ENCODE measurements around a stretch of chr10.

DNA sequence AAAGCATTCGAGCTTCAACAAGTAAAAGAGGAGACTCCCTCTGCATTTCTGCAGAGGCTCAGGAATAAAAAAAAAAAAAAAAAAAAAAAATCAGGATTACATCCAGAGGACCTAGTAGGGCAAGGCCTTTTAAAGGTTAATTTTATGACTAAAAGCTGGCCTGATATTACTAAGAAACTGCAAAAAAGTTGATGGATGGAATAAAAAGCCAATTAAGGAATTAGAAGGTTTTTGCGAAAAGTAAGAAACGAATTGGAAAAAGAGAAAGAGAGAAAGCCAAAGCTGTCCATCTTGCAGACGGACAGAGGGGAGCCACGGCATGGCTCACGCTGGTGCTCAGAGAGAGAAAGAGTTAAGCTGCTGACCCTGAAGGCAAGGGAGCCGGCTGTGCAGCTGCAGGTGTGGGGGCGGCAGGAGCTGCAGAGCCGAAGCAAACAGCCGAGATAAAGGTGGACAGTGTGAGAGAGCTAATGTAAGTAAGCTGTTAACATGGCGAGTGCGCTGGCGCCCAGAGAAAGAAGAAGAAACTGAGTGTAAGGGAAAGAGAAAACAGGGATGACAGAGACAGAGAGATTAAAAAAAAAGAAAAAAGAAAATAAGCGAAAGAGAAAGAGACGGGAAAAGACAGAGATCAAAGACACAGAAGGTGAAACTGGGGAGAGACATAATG is 18.3 kb downstream of the COL17A1 start:
- PRO-cap: no peak

DNA sequence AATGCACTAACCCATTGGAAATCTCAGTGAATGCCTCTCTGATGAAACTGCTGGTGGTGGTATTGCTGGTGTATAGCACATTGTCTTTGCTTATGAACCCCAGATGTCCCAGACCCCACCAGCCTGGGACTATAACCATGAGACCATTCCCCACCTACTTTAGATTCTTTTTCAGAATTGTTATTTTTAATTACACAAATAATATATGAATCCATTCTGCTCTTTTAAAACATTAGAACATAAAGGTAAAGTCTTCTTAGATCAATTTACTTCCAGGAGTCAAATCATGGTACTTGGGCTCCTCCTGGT is 10.4 kb downstream of the CFAP43 start:
- PRO-cap: no peak

GRCh38 chr10:104298068-104298800 is 29.2 kb downstream of the GSTO2 start:
- PRO-cap: no peak

GRCh38 chr10:104349514-104350220 is 4.0 kb upstream of the CFAP58 start:
- PRO-cap: no peak

DNA sequence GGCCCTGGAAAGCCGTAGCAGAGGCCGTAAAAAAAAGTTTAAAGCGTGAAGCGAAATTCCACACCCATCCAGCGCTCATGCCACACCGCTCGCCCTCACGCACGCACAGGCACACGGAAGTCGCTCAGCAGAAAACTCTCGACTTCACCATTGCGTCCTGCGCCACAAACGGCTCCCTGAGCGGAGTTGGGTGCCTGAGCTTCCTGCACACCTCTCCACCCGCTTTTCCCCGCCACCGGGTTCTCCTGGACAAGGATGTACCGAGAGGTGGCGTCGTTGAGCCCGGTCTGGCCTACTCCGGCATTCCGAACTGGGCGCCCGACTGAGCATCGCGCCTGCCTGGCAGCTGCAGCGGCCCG is 1.5 kb downstream of the SORCS3 start:
- PRO-cap: no peak

- PRO-cap: no peak
Measured at GRCh38 chr10:104666040-104666479, 25.0 kb downstream of the SORCS3 start.

DNA sequence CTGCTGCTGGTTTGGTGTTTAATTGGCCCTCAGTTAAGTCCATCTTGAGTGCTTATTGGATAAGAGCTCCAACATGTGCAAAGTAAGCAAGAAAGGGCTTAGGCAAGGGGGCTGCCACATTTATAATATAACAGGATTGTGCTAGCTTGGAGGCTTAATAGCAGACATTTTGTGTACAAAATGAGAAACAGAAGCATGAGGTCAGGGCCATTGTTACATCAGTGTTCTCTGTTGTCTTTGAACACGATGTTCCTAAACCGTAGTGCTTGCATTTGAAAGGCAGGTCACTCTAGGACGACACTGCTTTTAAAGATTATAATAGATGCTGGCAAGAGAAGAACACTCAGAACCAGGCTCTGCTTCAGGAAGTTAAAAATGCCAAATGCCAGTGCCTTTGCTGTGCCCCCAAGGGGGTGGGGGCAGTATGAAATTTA is 91.1 kb downstream of the SORCS3 start:
- PRO-cap: no peak

GRCh38 chr10:107056123-107056580 is 108.4 kb downstream of the SORCS1 start:
- PRO-cap: no peak

DNA sequence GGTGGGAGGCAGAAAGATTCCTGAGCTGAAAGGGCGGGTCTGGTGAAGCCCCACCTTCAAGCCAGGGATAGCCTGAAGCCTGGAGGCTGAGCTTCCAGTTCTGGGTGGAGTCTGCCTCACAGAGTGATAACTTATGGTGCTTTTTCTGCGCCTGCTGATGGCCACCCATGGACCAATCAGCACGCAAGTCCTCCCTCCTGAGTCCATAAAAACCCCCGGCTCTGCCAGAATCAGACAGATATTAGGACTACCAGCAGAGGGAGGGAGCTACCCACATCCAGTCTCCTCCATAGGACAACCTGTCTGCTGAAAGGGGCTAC is 380.5 kb upstream of the SORCS1 start:
- PRO-cap: no peak

- PRO-cap: no peak
Measured at GRCh38 chr10:107689496-107689830, 525.0 kb upstream of the SORCS1 start.

GRCh38 chr10:108132180-108132765 is 967.8 kb upstream of the SORCS1 start:
- PRO-cap: no peak

DNA sequence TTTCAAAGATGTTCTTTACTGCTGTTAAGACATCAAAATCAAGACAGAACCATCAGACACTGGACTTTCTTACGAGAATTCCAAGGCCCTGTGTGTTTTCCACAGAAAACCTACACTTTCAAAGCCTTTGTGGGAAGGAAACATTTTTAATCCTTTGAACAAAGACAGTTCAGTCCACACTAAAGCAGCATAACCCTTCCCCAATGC is 701.2 kb downstream of the XPNPEP1 start:
- PRO-cap: no peak

GRCh38 chr10:109898686-109899165 is 24.6 kb downstream of the XPNPEP1 start:
- PRO-cap: no peak

DNA sequence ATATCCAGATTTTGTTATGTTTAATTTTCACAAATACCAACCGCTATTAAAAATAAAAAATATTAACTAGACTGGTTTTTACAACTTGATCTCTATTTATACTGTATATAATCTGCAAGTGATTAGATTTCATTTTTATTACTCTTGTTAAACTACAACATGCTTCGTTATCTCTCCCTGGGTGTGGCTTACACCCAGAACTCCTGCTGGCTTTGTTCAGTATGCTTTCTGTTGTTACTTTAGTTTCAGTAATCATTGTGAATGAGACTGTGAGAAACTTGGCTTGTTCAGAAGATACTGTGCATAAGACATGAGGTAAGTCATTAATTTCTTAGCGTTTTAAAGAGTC is 11.7 kb upstream of the ADD3 start:
- PRO-cap: no peak

DNA sequence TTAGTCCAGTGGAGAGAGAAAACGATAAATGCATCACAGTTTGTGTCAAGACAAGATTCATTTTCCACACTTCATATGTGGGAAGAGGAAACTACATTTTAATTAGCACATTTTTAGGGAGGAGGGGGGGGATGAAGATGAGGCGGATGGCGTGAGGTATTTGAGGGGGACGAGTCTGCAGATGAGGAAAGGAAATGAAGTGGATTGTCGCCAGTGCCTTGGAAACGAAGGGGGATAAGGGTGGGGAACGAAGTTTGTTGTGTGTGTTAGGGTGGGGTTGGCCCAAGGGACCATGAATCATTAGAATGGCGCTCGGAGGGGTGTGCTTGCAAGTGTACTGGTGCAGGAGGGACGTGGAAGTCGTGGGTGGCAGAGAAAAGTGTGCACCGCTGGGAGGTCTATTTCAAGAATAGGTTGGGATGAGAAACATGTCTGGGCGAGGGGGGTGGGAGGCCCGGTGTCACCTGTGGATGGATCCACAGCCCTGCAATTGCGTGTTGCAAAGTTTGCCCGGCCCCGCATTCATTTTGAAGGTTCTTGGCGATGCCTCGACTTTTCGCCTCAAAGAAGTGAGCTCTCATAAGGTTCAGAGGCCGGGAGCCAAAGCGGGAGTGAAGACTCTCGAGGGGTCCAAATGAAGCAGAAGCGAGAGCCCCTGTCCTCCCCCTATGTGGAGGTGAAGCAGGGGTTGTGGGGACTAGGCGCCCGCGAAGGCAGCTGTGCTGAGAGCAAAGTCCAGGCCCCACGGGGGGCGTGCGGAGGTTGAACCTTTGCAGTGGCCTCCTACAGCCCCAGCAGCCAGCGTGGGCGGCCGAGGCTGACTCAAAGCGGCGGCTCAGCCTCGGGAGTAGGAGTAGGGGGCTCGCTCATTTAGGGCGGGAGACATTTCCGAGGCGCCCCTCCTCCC is 903 bp upstream of the ADD3 start:
- PRO-cap: unidirectional peak, plus-strand start at position 582 of the sequence

DNA sequence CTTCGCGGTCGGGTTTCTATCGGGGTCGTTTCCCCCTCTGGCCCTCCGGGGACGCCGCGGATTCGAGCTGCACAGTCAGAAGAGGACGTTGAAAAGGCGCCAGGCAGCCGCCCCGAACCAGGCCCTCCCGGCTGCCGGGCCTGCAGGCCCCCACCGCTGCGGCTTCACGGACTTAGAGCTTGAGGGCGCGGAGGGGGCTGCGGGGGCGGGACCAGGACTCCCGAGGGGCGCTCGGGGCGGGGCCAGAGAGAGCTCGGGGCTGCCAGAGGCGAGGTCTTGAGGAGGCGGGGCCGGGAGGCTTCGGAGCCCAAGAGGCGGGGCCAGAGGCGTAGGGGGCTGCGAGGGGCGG is 275 bp upstream of the ADD3 start:
- PRO-cap: bidirectional peak, plus-strand start outside the sequence, minus-strand start at position 166 of the sequence

- PRO-cap: no peak
Measured at GRCh38 chr10:110081759-110082455, 74.1 kb downstream of the ADD3 start.

DNA sequence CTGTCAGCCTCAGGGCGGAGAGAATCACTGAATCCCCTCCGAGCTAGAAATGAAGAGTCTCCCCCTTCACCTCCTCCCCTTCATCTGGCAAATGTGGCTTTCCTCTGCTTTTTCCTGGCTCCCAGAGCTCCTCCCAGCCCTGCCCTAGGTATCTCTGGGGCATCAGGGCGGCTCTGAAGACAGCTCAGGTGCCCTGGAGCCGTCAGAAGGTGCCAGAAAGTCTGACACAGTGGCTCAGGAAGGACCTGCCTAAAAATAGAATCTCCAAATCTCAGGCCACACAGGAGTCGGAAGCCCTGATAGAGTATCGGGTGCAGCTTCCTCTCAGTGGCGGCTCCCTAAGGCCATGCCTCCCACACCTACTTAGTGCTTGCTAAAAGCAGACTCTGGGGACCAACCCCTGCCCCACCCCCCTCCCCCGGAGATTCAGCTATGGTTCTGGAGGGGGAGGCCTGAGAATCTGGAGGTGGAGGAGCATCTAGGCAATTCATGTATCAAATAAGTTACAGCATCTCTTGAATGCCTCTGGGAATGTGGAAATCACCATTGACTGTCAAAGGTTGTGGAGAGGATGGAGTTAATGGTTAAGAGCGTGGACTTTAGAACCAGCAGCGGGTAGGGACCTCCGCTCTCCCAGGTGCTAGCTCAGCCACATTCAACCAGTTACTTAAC is 38.8 kb upstream of the MXI1 start:
- PRO-cap: unidirectional peak, minus-strand start at position 86 of the sequence

- PRO-cap: no peak
Measured at GRCh38 chr10:110227973-110228694, 20.7 kb downstream of the MXI1 start.

DNA sequence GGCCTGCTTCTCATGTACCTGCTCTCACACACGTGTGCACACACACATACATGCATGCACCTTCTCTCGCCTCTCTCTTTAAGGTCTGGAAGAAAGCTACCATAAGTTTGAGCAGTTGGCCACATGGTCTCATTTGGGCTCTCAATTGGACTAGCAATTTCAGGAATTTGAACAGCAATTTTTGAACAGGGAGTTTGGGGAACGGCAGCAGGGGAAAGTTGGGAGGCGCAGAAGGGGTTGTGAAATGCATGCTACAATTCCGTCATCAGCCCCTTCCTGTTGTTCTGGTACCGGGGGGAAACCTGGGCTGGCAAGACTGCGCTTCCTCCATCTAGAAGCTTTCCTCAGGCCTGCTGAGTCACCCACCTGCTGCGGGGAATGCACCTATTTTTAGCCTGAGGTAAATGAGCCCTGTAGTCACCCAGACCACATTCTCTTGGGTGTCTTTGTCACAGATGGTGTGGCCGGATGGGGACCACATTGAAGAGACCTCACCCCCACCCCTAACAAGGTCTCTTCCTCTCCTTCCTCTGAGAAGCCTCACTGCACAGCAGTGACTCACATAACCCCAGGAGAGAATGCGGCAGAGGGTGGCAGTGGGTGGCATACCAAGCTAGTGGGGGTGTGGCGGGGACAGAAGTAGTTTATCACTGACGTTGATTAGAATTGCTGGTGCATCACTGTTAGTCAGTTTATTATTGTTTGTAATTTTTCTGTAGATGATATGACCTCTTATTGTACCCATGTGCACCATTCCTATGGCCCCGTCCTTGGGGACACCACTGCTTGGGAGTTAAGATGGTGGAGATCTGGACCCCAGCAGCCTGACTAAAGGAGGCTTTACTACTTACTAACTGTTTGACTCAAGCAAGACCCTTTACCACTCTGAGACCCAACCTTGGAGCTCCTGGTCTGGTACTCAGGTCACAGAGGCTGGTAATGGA is 83.1 kb upstream of the DUSP5 start:
- PRO-cap: no peak

All from Metastatic Pancreatic Carcinoma in the Ovary (tissue), 1 donor.